Colic lymph node (tissue), 1 donor: ENCODE measurements around a stretch of chr22.

DNA sequence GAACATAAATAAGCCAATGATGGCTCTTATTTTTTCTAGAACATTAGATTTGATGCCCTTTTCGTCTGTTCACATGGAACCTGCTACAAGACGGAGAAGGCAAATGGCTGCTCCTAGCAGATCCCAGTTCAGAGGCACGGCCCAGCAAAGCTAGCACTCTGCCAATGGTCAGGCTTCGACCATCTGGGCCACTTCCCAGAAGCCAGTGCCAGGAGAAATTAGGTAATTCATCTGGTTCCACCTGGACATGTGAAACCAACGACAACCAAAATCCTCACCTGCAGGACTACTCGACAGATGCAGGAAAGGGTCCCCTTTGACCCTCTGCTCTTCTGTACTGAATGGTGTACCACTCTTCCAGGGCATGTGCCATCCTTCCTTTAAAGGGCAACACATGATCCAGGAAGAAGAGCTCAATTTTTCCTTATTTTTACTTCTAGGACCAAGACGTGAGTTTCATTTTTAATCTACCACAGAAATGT lies 25.4 kb downstream of the MICAL3 start:
- PRO-cap = no peak

GRCh38 chr22:18028885-18029571 lies 4.7 kb upstream of the MICAL3 start:
- PRO-cap = no peak

DNA sequence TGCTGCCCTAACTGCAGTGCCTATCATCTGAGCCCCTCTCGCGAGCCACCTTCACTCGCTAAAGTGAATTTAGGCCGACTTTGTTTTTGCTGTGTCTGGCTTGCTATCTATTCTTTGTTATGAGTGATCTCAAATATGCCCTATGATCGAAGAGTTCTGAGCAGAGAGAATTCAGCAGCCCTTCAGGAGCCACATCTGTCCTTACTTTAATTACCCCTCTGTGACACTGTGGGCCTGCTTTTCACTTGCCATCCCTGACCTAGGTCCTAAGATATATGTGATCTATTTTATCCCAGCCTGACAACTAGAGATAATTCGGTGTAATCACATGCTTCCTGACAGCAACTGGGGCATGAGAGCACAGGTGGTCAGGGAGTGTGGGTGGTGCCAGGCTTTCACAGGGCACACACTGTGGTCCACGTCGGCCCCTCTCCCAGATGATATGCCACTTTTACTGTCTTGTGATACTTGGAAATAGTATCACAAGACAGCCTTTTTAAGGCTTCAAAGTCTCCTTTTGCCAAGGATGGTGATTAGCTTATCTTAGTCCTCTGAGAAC lies 3.8 kb downstream of the TUBA8 start:
- PRO-cap = no peak

- PRO-cap = no peak
These were observed 1.3 kb upstream of the TSSK2 start for GRCh38 chr22:19129808-19130297.

- PRO-cap = no peak
These were observed 6.5 kb upstream of the SLC25A1 start for GRCh38 chr22:19185056-19185334.

GRCh38 chr22:19197484-19198491 lies 19.3 kb upstream of the SLC25A1 start:
- PRO-cap = no peak

DNA sequence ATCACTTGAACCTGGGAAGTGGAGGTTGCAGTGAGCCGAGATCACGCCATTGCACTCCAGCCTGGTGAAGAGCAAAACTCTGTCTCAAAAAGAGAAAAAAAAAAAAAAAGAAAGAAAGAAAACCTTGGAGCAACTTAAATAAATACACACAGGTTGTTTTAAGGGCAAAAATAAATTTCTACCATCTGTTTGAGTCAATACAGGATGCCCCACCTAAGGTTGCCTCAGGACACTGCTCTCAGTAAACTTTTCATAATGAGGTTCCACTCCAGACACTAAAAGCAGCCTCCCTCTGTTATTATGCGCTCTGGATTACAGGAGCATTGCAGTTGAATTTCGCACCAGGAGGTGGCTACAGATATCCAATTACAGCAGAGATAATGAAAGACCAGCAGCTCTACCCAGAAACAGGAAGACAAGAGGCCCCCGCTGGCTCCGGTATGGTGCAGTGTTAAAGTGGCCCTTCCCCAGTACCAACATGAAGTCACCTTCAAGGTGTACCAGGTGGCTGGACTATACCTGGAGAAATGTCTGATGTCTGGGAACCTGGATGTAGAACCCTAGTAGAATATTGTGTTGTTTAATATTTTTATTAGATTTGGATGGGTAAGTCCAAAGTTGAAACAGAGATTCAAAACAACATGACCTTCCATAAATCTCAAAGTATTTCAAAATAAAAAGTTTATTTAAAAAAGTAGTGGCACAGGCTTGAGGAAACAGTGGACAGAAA lies 39.4 kb upstream of the SLC25A1 start:
- PRO-cap = no peak

- PRO-cap = no peak
These were observed 9.3 kb downstream of the CLDN5 start for GRCh38 chr22:19514751-19515508.

GRCh38 chr22:19554650-19555174 lies 30.5 kb upstream of the CLDN5 start:
- PRO-cap = no peak

DNA sequence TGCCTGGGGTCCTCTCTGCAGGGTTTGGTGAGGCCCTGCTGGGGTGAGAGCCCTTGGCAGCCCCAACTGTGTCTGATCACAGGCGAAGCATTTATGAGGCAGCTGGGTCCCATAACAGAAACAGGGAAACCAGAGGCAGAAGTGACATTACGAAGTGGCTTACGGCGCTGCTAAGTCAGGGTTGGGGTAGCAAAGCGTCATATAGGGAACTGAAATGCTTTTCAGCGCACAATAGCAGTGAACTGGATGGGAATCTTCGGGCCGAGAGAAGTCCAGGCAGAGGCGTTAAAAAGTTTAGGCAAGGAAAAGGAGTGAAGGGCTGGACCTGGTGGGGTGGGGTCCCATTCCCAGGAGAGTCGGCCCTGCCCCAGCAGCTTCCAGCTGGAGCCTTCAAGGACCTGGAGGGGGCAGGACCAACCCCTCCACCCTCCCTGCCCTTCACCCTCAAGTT lies 92.1 kb upstream of the SEPTIN5 start:
- PRO-cap = unidirectional peak, minus-strand start at position 93 of the sequence

DNA sequence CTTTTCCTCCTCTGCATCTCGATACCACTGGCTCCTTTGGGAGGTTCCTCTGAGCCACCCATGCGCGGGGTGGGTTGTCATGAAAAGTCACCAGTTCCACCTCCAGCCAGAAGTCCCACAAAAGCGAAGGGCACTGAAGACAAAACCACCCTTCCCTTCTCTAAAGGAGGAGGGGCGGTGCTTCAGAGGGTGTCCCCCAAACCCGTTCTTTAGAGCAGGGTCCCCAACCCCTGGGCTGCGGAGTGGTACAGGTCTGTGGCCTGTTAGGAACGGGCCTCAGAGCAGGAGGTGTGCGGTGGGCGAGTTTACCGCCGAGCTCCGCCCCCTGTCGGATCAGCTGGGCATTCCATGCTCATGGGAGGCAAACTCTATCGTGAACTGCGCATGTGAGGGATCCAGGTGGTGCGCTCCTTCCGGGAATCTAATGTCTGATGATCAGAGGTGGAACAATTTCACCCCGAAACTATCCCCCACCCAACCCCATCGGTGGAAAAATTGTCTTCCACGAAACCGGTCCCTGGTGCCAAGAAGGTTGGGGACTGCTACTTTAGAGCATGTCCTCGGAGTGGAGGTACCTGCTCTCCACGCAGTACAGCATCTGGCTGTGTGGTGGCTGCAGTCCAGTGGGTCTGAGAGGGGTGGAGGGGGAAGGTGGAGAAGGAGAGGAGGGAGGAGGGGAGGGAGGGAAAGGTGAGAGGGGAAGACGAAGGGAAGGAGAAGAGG lies 72.9 kb upstream of the SEPTIN5 start:
- PRO-cap = no peak

- PRO-cap = no peak
These were observed 26.3 kb upstream of the SEPTIN5 start for GRCh38 chr22:19687884-19688424.

GRCh38 chr22:19749861-19750338 lies 10.7 kb upstream of the TBX1 start:
- PRO-cap = no peak

DNA sequence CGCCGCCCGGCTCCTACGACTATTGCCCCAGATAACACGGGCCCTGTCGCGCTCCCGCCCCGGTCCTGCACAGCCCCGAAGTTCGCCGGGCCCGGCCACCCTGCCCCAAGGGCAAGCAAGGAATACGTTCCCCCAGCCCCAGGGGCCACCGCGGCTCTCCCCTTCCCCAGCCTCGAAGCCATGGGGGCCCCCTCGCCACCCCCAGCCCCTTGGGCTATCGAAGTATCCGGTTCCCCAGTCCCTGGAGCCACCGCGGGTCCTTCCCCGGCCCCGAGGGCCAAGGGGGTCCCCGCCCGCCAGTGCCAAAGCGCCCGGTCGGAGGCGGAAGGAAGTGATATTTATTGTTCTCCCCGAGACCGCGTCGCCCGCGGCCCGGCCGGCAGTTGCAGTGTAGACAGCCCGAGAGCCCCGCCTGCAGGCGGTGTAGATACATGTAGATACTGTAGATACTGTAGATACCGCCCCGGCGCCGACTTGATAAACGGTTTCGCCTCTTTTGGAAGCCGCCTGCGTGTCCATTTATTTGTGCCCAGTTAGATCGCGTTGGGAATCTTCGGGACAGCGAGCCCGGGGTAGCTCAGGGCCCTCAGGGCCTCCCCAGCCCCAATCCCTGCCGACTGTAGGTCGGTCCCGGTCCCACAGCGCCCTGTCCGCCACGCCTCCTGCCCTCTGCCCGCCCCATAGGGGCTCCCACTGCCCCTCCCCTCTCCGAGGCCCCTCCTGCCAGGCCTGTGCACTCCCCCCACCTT lies 6.4 kb downstream of the TBX1 start:
- PRO-cap = unidirectional peak, minus-strand start at position 608 of the sequence

GRCh38 chr22:19853974-19854729 lies 522 bp downstream of the GNB1L start:
- PRO-cap = no peak

GRCh38 chr22:19942347-19943508 lies 1.1 kb upstream of the TXNRD2 start:
- PRO-cap = bidirectional peak, plus-strand start at chr22:19942876, minus-strand start at chr22:19942663; unidirectional peak, minus-strand start at chr22:19943299

- PRO-cap = no peak
These were observed 5.8 kb downstream of the ARVCF start for GRCh38 chr22:20010523-20011434.

DNA sequence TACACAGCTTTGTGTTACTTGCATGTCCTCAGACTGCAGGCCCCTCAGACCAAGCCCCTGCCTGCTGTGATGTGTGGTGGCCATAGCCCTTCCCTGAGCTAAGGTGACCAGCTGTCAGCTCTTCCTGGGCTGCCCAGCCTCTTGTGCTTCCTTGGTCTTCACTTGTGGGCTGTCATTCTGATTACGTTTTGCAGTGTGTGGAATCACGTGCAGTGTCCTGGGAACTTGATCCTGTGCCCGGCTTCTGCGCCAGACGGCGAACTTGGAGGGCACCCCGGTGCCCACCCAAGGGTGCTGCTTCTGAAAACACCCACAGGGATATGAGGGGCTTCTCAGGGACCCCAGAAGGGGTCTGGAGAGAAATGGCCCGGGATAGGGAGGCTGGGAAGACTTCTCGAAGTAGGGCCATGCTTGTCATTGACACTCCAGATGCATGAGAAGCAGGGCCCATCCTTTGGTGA lies 1.6 kb downstream of the TANGO2 start:
- PRO-cap = no peak

GRCh38 chr22:20043107-20043684 lies 22.3 kb downstream of the TANGO2 start:
- PRO-cap = no peak

DNA sequence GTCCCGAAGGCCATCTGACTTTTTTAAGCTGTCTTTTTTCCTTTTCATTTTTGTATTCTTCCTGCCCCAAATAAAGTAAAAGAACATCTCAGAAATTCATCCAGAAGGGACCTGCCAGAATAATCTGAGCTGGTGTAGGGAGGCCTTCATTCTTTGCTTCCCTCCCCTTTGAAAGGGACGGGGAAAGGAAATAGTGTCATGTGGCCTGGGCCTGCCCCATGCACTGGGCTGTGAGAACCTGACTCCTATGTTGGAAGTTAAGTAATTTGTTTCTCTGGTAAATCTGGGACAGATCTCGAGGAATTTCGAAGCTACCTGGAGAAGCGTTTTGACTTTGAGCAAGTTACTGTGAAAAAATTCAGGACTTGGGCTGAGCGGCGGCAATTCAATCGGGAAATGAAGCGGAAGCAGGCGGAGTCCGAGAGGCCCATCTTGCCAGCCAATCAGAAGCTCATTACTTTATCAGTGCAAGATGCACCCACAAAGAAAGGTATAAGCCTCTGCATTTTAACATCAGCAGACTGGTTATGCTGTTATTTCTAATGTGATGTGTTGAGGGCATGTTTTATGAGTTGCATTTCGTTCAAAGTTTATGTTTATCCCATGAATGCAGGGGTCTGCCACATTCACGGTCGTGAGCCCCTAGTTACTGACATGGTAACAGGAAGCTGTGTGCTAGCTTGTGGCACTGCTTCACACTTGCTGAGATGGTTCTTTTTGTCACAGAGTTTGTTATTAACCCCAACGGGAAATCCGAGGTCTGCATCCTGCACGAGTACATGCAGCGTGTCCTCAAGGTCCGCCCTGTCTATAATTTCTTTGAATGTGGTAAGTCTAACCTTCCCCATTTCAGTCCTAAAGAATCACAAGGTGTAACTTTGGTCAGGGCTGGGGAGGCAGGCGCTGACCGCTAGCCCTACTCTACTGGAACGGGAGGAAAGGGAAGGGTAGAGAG lies 11.4 kb downstream of the DGCR8 start:
- PRO-cap = no peak